Mesangial cell (primary cell): ENCODE measurements around a stretch of chr15.

GRCh38 chr15:51724695-51725162 lies 12.7 kb downstream of the LYSMD2 start:
- RAMPAGE, long total RNA, result no peak

GRCh38 chr15:52019379-52020060 lies 501 bp downstream of the MAPK6 start:
- RAMPAGE, long total RNA, result no peak

- RAMPAGE, long total RNA, result no peak
These were observed 34.2 kb downstream of the BCL2L10 start for GRCh38 chr15:52078258-52078917.

DNA sequence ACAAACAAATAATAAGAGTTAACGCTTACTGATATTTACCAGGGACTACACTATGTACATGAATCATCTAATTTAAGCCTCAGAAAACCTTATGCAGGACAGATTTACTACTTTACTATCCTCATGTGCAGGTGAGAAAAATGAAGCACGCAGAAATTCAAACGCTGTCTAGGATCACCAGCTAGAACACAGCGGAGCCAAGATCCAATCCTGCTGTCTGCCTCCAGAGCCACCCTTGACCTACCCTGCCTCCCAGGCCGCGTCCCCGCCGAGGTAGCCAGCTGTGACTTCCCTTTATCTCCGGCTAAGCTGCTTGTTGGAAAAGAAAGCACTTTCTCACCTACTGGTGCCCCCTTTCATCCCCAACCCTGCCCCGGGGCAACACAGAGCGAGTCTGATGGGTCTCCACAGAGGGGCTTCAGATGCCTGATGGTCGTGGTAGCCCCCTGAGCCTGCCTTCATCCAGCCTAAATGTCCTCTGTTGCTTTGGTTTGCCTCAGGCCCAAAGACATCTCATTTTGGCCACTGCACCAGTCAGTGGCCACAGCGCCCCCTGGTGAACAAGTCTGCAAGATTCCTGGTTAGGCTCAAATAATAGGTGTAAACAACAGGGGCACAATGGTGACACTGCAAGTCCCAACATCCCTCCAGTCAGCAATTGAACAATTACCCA lies 27.0 kb upstream of the BCL2L10 start:
- RAMPAGE, long total RNA, result no peak

GRCh38 chr15:52179150-52180203 lies 11.7 kb downstream of the GNB5 start:
- RAMPAGE, long total RNA, result start-site peak on the minus strand at chr15:52179950-52179983, 171 reads

DNA sequence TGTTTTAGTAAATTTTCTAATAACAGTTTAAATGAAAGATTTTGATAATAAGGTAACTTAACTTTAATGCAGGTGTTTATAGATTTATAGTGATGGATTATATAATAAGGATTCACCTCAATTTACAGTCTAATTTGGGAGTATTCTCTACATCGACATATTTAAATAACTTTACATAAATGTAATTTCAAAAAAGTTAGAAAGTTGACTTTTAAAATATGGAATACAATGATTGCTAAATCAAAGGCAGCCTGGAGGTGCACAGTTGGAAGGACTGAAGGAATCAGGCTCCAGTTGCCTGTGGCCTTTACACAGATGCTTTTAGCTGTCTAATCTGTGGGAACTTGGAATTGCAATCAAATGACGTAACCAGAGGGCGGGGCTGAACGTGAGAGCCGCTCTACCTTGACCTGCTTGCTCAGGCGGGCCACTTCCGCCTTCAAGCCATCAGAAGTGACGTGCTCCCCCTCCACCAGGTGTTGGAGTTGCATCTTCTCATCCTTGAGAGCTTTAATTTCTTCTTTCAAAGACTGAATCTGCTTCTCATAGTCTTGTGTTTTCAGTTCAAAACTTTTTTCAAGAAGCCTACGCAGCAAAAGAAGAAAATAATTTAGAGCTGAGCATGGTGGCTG lies 37.7 kb upstream of the GNB5 start:
- RAMPAGE, long total RNA, result no peak

- RAMPAGE, long total RNA, result no peak
These were observed 48.5 kb upstream of the GNB5 start for GRCh38 chr15:52239494-52240222.

- RAMPAGE, long total RNA, result no peak
These were observed 39.2 kb downstream of the MYO5C start for GRCh38 chr15:52256377-52256774.

DNA sequence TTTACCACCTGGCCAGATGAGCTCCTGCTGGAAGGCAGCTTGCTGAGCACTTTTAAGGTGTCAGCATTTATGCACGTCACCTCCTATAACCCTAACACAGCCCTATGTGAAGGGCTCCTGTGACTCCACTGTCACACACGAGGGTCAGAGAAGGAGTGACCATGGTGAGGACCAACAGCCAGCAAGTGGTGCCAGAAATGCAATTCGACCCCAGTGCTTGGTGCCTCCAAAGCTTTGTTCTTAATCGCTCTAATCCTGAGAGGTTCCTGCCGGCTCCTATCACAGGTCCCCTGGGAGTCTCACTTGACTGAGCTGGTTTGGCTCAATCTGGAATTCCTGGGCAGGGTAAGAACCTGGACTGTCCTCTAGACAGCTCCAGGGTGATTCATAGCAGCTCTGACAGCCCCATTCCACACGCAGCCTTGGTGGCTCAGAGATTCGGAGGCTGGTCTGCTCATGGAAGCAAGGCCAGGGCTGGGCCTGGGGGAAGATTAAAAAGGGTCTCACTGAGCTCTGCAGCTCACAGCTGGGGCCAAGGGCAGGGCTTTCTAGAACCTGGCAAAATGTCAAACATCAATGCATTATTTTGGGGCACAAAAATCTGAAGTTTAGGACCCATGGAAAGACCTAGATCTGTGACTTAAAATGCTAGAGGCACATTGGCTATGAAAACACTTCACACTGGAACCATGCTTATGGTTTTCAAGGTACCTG lies 37.9 kb downstream of the MYO5C start:
- RAMPAGE, long total RNA, result no peak

DNA sequence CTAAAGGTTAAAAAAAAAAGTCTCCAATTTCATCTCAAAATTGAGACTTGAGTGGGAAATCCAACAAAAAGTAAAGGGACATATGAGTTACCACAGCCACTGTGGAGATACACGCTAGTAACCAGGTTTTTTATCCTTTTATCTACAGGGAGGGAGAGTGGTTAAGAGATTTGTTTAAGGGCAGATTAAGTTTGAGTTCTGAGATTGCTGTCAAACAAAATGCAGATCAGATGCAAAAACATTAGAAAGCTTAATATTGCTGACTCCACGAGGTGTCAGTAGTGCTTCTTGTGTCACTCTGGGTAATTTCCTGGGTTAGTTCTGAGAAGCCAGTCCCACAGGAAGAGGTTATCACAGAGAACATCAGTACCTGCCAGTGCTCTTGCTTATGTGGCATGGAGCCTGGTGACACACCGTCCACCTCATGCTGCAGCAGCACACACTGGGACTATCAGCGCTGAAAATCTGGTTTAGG lies 35.8 kb upstream of the MYO5C start:
- RAMPAGE, long total RNA, result no peak

GRCh38 chr15:52683257-52683974 lies 4.2 kb upstream of the ATOSA start:
- RAMPAGE, long total RNA, result no peak

DNA sequence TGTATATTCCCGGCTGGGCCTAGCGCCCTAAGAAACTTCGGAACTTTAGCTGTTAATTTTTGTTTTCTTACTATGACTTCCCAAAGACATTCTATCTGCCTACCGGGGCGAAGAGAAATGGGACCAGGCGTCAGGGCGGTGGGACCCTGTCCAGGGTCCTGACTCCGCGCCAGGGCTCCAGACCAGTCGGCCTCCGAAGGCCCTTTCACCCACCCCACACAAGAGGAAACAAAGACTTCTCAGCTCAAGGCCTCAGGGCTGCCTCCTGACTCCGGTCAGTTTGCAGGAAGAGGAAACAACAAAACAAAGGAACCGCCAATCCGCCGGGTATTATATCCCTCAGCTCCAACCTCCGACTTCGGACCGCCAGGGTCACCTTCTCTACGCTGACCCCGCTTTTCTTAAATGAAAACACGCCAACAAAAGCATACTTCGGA lies 6.8 kb downstream of the ONECUT1 start:
- RAMPAGE, long total RNA, result no peak

DNA sequence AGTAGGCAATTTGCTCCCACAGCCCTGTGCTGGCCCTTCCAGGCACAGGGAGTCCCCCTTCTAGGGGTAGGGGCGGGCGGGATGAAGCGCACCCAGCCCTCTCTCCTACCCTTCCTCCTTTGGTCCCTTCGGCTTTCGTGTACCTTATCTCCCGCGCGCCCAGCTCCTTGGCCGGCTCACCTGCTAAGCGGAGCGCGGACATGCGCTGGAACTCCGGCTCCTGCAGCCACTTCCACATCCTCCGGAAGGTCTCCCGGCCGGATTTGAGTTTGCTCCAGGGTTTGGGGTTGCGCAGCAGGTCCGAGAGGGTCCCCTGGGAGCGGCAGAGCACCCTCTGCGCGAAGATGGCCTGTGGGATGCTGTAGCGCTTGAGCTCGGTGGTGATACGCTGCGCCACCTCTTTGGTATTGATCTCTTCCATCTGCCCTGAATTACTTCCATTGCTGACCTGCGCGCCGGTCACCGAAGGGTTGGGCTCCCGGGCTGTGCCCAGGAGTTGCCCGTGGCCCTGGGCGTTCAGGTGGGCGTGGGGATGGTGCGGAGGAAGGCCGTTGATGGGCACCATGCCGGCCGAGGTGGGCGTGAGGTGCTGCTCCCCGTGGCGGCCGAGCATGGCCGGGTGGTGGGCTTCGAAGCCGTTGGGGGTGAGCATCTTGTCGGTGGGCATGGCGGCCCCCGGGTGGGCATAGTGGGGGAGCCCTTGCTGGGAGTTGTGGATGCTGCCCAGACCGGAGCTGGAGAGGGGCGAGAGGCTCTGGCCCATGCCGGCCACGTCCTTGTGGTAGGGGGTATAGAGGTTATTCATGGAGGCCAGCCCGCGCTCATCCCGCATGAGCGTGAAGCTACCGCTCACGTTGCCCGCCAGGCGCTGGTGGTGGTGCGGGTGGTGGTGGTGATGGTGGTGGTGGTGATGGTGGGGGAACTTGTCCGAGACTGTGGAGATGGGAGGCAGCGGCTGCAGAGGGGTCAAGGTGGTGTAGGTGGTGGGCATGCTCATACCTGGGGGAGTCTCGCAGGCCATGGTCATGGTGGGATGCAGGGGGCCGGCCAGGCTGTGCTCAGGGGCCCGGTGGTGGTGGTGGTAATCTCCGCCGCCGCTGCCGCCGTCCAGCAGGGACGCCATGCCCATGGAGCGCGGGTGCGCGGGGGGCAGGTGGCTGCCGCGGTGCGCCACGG lies 1.1 kb downstream of the ONECUT1 start:
- RAMPAGE, long total RNA, result no peak

DNA sequence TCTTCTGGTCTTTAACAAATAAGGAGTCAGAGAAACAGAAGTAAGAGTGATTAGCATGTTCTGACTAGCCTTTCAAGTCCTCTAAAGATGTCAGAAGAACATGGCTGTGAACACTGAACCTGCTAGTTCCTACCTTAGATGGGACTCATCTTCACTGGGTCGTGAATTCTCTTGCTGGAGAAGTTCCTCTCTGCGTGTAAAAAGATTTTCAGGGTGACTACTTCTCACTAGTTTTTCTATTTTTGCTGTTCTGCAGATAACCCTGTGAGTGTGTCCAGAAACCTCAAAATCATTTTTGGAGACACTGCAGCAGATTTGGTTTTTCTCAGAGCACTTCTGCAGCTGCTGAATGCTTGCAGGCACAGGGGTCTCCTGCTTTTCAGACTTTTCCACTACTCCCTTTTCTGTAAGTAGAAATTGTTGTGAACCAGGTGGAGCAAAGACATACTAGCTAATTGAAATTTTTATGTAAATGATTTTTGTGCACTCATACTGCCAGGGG lies 185.4 kb upstream of the ONECUT1 start:
- RAMPAGE, long total RNA, result no peak

- RAMPAGE, long total RNA, result no peak
These were observed 314.0 kb downstream of the WDR72 start for GRCh38 chr15:53445484-53445856.

DNA sequence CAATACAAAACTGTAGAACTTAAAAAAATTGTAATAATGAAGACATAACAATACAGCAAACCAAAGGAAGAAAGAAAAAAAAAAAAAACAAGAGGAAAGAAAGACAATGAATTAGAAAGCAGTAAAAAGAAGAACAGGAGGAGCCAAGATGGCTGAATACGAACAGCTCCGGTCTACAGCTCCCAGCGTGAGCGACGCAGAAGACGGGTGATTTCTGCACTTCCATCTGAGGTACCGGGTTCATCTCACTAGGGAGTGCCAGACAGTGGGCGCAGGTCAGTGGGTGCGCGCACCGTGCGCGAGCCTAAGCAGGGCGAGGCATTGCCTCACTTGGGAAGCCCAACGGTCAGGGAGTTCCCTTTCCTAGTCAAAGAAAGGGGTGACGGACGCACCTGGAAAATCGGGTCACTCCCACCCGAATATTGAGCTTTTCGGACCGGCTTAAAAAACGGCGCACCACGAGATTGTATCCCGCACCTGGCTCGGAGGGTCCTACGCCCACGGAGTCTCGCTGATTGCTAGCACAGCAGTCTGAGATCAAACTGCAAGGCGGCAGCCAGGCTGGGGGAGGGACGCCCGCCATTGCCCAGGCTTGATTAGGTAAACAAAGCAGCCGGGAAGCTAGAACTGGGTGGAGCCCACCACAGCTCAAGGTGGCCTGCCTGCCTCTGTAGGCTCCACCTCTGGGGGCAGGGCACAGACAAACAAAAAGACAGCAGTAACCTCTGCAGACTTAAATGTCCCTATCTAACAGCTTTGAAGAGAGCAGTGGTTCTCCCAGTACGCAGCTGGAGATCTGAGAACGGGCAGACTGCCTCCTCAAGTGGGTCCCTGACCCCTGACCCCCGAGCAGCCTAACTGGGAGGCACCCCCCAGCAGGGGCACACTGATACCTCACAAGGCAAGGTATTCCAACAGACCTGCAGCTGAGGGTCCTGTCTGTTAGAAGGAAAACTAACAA lies 218.7 kb downstream of the WDR72 start:
- RAMPAGE, long total RNA, result no peak

DNA sequence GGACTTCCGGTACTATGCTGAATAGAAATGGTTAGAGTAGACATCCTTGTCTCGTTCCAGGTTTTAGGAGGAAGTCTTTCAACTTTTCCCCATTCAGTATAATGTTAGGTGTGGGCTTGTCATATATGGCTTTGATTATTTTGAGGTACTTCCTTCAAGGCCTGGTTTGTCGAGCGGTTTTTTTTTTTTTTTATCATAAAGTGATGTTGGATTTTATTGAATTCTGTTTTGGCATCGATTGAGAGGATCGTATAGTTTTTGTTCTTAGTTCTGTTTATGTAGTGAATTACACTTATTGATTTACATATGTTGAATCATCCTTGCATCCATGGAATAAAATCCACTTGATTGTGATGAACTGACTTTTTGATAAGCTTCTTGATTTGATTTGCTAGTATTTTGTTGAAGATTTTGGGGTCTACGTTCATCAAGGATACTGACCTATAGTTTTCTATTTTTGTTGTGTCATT lies 101.6 kb downstream of the UNC13C start:
- RAMPAGE, long total RNA, result no peak

DNA sequence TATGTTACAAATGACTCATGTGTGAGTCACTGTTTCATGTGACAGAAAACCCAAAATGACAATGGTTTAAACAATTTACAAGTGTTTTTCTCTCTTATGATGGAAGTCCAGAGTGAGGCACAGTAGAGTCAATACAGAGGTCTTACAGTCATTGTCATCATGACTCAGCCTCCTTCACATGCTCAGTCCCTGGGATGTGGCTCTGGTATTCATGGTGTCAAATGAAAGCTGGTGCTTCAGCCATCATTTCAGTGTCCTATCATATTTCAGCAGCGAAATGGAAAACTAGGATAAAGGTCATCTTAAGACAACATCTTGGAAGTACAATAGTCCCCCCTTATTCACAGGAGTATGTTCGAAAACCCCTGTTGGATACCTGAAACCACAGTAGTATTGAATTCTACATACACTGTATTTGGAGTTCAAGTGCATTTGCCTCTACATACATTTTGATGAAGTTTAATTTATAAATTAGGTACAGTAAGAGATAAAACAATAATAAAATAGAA lies 393.2 kb downstream of the RSL24D1 start:
- RAMPAGE, long total RNA, result no peak

- RAMPAGE, long total RNA, result no peak
These were observed 181.9 kb downstream of the RSL24D1 start for GRCh38 chr15:55014910-55015251.

GRCh38 chr15:55270653-55271642 lies 18.7 kb downstream of the RAB27A start:
- RAMPAGE, long total RNA, result no peak